Left lobe of liver (tissue), 1 donor: ENCODE data around the genes IL17RD and PXK.

GRCh38 chr3:56956317-56956801, 104.1 kb upstream of the SPATA12 start:
- PRO-cap: unidirectional peak, minus-strand start at chr3:56956534

DNA sequence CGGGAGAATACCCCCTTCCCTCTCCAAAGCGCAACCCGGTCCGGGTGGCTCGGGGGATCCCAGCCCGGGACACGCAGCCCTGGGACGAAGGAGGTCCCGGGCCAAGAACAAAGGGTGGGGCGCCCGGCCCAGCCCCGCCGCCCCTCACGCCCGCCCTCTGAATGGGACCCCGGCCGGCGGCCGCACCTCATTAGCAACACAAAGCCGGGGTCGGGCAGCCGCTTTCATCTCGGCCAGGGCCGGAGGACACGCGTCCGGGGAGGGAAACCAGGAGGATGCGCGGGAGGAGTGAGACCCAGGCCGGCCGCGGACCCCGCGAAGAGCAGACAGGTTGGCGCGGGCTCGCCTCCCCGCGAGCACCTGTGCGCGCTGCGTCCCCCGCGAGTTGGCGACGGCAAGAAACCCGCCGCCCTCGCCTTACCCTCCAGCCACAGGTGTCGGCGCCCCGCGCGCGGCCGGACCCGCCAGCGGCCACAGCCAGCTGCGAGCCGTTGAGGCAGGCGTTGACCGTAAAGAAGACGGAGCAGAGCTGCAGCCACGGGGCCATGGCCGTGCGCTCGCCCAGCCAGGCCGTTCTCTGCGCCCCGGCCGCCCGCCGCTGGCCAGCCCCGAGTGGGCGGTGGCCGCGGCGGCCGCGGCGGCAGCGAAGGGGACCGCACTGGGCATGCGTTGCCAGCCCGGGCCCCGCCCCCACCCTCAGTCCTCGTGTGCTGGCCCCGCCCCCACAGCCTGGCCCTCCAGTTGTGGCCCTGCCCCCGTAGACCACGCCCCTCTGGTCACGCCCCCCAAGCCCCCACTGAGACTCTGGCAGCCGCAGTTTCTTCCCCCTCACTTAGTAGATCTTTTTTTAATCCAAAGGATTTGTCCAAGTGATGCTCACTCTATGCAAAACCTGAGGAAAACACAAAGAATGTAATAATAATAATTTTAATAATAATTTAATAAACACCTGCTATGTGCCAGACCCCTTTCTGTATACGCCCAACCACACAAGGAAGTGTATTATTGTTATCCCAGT, at the start of gene IL17RD:
IL17RD (minus strand) TSS at position 614 of the 1,018 bp plus-strand sequence.
- PRO-cap: unidirectional peak, minus-strand start at position 614 of the sequence

GRCh38 chr3:57448451-57448793, 95.7 kb downstream of the DNAH12 start:
- PRO-cap: no peak

DNA sequence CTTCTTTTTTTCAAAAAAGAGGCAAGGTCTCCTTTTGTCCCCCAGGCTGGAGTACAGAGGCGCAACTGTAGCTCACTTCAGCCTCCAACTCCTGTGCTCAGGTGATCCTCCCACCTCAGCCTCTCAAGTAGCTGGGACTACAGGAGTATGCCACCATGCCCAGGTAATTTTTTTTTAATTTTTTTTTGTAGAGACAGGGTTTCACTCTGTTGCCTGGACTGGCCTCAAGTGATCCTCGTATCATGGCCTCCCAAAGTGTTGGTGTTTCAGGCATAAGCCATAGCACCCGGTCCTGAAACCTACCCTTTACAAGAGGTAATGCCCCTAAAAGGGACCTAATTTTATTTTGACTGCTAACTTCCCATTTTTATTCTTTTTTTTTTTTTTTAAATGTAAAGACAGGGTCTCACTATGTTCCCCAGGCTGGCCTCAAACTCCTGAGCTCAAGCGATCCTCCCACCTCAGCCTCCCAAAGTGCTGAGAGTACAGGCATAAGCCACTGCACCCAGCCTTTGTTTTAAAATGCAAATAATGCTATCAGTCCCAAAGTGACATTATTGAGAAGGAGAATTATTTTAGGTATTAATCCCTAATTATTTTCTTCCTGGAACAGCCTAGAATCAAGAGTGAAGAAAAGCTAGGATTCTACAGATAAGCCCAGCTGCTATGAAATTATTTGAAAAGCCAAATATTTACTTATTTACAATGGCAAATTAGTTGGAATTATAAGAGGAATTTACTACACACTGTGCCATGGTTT, 16.6 kb downstream of the ARF4 start:
- PRO-cap: no peak

- PRO-cap: no peak
Measured at GRCh38 chr3:57935386-57935873, 72.8 kb upstream of the FLNB start.

DNA sequence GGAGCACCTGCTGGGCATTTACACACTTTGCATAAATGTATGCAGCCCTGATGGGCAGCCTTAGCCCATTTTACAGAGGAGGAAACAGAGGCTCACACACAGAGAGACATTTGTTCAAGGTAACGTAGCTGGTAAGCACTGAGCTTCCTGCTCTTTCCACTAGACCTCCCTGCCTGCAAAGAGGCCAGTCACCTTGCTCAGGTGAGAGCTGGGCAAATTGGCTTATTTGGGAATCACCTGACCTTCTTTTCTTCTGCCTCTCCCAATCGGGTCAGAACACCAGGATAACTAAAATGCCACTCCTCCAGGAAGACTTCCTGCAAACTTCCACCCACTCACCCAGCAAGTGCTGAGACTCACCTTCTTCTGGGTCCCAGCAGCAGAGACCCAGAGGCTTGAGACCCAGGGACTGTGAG, 51.3 kb upstream of the FLNB start:
- PRO-cap: no peak

DNA sequence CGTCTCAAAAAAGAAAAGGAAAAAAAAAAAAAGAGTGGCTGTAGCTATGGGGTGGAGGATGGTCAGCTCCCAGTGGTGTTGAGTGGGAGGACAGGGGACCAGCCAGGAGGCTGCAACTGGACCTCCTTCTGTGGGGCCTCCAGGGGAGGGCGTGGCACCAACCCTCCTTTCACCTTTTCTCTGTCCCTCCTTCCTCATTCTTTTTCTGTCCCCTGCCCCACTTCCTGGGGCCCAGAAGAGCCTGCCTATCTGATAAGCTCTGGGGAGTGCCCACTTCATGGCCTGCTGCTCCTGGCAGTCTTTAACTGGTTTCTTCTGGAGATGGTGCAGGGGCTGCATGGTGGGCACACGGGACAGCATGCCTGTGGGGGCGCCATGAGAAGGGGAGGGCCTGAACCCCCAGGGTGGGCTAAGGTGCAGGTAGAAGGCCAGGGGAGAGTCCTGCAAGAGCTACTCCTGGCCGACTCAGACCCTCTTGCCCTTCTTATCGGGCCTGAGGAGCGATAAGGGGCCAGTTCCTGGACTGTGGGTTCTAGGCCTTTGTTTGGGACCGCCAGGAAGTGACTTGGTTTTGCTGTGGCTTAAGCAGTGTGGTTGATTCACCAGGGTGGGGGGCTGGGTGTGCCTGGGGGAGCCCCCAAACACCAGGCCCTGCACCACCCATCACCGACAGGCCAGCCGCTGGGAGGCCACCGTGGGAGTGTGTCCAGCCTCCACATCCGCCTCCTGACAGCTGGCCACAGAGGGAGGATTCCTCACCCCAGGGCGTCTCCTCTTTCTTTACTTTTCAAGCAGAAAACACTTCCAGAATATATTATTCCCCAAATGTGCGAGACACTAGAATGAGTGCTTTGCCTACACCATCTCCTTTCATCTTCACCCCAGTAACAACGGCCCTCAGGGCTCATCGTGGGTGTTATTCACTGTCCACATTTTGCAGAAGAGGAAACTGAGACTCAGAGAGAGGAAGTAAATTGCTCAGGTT, 49.3 kb upstream of the FLNB start:
- PRO-cap: no peak

DNA sequence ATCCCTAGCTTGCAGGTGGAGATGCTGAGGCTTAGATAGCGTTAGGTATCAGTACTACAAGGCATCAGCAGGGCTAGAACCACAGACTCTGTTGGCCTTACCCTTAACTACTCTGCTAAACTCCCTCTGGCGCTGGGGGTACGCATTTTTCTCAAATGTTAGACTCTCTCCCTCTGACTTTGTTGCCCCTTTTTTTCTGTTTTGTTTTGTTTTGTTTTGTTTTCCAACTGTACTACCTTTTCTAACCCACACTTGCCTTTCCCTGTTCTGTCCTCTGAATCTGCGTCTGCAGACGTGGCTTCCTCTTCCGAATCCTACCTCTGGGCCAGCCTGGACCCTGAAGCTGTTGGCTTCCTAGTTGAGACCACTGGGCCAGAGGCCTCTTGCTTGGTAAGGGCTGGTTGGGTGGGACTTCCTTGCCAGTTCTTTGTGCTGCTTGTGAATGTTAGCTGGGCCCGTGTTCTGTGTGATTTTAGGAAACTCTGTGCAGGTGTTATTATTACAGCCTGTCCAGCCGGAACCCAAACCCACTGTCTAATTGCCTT, 91.2 kb downstream of the FLNB start:
- PRO-cap: no peak

DNA sequence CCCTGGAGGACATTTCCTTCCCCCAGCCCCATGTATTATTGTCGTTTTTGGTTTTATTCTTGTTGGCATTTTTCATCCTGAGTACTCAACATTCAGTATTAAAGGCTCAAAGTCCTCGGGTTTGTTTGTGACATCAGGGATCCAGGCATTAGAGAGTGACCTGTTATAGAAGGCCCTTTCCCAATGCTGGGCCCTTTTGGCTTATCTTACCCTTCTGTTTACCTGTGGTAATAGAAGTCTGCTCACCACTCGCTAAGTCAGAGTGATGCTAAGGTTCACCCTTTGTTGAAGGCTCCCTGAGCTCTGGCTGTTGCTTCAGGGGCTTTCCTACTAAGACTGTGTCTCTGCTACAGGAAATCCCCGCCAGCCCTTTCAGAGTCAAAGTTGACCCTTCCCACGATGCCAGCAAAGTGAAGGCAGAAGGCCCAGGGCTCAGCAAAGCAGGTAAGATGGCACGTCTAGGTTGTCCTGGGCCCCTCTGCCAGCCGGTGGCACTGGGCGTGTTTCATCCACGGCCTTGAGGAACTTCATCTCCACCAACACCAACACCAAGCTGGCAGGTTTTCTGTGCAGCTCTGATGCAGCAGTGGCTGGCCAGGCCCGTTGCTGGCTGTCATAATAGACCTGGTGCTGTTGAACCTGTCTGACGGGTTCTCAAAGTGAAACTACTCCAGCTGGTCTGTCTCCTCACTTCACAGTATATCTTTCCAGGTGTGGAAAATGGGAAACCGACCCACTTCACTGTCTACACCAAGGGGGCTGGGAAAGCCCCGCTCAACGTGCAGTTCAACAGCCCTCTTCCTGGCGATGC, 99.1 kb downstream of the DNASE1L3 start:
- PRO-cap: unidirectional peak, plus-strand start at position 230 of the sequence; unidirectional peak, plus-strand start at position 260 of the sequence

DNA sequence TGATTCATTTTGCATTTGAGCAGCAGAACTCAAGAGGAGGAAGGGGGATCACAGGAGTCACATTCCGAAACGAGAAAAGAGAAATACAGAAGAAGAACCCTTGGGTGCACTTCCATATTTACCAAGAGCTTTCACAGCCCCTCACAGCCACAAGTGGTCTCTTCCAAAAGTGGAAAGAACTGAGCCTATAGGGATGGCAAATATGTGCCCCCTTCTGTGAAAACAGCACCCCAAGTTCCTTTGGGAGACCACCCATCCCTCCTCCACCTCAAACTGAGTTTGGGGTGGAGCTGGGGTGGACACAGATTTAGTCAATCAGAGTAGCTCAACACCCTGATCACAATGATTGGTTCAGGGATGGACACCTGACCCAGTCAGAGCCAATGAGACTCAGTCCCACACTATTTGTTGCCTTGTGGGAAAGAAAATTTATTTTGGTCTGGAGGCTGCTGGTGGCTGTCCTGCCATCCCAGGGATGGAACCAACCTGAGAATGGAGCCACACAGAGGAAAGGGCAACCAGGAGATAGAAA, 10.8 kb downstream of the DNASE1L3 start:
- PRO-cap: no peak

- PRO-cap: bidirectional peak, plus-strand start at chr3:58332898, minus-strand start at chr3:58332802
Measured at GRCh38 chr3:58332601-58333007, at the start of gene PXK. Gene PXK, plus strand, starts transcription at chr3:58332892.

DNA sequence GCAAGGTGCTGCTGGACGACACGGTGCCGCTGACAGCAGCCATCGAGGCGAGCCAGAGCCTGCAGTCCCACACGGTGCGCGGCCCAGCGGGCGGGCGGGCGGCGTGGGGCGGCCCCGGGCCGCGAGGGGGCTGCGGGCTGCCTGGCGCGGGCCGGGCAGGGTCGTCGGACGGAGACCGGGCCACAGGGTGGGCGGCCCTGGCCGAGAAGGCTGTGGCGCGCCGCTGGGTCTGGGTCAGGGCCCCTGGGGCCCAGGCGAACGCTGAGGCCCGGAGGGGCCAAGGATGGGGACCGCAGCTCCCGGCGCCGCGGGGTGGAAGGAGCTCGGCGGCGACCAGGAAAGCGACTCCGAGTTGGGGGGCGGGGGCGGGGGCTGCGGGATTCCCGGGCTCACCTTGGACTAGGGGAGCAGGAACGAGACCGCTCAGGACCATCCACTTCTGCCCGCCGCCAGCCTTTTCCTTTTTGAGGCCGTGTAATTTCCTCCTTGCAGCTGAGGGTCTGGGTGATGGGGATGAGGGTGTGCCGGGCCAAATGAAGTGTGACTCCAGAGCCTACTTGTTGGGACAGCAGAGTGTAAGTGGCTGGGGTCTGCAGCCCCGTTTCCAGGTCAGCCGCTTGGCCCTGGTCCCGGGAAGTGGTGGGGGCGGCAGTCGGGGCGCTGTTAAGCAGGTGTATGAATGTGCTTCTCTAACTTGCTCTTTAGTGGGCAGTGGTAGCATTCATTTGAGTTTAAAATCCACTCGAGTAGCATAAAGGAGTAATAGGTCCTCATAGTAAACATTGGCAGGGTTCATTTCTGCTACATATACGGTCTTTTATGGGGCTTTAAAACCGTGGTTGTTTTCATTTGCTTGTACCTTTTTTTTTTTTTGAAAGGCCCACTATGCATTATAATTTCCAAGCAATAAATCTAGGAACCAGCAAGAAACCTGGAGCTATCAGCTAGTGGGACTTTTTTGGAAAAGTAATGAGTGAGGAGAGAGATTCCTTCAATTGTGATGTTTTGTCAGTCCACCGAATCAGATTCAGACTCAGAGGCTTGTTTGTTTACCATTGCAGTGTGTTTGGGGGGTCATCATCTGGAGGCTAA, 671 bp downstream of the PXK start:
- PRO-cap: no peak

- PRO-cap: no peak
Measured at GRCh38 chr3:58344693-58345113, 12.0 kb downstream of the PXK start.

DNA sequence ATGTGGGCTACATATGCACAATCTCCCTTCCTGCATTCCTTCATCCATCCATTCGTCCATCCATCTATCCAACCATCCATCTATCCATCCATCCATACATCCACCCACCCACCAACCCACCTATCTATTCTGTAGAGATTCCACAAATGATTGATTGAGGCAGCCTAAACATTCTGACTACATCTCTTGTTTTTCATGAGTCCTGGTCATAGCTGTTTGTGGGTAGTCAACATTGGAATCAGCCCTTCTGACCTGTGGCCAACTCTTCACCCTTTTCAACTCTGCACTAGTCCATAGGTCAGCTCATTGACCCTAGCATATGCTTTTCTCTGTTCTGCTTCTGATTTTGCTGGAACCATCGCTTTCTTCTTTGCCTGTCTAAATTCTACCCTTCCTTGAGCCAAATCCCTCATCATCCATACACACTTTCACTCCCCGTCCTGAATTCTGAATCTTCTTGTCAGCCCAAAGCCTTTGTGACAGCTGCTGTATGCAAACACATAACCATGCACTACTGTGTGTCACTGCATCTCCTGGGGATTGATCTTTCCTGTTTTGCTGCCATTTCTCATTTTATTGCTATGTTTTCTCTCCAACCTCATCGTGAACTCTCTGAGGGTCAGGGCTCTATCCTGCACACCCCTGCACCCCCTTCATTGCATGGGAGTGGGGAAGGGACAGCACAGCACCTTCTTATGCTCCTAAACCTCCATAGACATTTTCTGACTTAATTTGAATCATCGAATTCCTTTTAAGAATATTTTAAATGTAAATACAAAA, 16.8 kb upstream of the KCTD6 start:
- PRO-cap: bidirectional peak, plus-strand start at position 403 of the sequence, minus-strand start at position 249 of the sequence; unidirectional peak, plus-strand start at position 403 of the sequence

GRCh38 chr3:58522806-58523511, 14.0 kb downstream of the ACOX2 start:
- PRO-cap: bidirectional peak, plus-strand start at chr3:58523304, minus-strand start at chr3:58523064

DNA sequence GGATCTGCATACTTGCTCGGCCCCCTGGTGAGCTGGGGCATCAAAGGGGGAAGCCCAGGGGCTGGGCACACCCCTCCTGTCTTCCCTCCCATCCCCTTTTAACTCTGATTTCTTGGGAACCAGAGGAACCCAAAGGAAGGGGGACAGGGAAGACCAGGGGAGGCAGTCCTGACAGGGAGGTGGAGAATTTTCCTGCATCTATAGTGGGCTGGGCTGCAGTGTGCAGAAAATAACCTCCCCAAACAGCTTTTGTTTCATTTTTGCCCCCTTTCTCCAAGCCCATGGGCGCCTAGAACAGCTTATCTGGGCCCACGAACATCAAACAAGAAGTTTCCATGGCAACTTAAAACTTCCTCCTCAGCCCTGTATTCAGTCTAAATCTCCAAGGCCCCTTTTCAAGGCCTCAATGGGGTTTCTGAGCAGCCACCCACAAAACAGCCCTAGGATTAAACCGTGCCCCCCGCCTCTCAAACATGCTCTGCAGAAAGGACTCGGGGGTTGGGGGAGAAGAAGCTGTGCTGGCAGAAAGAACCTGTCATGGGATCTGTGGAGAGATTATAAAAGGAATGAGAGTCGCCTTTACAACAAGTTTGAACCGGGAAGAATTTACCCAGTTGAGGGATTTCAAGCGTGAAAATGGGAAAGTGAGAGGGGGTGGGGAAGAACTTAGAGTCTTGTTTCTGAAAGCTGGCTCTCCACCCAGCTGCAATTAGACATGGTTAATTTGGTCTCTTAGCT, 4.1 kb upstream of the FAM107A start:
- PRO-cap: no peak

DNA sequence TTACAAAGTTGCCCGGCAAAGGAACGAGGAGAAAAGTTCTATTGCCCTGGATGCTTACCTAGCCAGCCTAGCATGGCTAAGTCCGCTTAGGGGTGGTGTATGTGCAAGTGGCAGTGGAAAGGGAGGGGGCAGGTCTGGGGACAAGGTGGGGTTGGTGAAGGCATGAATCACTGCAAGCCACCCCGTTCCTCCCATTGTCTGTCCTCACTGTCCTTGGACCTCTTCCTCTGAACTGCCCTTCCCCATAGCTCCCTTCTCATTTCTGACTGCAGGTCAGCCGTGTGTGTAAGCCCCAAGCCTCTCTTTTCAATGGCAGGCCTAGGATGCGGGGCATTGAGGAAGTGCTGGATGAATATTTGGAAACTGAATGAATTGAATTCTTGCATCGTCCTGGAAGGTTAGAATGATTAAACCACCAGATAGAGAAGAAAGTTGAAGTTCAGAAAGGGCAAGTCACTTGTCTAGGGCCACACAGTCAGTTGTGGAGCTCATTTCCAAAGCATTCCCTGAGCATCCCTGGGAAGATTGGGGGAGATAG, 8.6 kb downstream of the FAM3D start:
- PRO-cap: no peak

- PRO-cap: no peak
Measured at GRCh38 chr3:59818599-59818892, 768.7 kb upstream of the CFAP20DC start.

GRCh38 chr3:60017487-60018296, 967.9 kb upstream of the CFAP20DC start:
- PRO-cap: no peak

- PRO-cap: no peak
Measured at GRCh38 chr3:60224060-60224578, 1027.1 kb downstream of the FHIT start.